Measurements from ENCODE around the genes ANKRD40CL, NME2 and TMEM100.

DNA sequence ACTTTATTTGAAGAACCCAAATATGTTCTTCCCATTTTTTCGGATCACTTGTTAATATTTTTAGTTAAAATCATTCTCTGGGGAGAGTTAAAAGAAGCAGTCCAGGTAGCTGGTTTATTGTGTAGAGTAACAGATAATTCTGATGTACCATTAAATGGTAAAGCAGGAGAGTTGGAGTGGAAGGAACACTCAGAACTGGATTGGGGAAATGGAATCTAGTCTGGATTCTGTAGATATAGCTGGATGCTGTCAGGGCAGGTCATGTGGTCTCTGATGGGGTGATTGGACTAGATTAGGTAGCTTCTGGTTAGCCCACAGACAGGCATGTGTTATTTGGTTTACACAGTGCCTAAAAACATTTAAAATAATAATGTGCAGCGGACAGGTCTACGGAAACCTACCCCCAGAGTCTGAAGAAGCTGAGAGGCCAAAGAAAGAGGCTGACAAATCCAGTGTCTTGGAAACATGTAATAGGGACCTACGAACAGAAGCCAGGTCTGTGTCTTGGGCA, 12.2 kb downstream of the LUC7L3 start:
- PRO-cap, 2 experiments, result no peak in any of the 2 experiments
- RAMPAGE, long total RNA, 4 experiments, result no peak in any of the 4 experiments

DNA sequence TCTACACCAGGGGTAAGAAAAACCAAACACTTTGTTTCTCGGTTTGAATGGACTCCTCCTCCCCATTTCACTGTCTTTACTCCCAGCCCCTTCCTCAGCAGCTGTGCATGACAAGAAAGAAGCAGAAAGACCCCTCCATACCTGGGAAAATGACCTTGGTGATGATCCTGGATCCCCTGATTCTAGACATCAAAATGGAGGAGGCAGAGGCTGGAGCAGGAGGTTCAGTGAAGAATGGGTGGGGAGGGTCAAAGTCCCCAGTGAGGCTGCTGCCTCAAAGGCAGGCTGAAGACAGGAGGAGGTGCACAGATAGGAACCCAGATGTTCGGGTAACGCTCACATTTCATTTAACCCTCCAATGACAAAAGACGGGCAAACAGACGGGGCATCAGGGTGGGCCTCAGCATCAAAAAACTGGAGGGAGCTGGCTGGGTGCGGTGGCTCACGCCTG, at the start of gene ANKRD40CL:
Gene ANKRD40CL, minus strand, starts transcription at position 197 of the 451 bp plus-strand sequence.
- PRO-cap, 2 experiments, result no peak in any of the 2 experiments
- RAMPAGE, long total RNA, 4 experiments, result no peak in any of the 4 experiments

DNA sequence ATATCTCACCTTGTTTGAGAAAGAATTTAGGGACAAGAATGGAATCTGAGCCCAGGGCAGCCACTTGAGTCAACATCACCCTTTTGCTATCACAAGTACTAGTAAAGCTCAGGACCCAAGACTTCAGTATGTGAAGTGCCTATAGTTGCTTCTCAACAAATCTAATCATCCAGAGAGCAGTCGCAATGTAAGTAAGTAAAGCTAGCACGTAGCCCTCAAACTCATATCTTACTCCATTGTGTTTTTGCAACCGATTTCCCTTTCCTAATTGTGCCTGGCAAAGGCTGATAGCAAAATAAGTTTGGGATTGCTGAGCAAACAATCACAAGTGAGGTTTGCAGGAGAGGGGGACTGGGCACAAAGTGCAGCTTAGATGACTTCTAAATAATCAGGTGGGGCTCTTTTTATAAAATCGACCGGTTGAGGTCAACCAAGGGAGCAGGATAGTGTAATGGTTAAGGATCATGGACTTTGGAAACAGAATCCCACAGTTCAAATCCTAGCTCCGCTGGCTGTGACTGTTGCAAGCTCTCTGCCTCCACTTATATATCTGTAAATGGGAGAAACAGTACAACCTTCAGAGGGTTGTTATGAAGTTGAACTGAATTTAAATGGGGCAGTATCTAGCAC, 13.0 kb downstream of the TOB1 start:
- PRO-cap, 2 experiments, result no peak in any of the 2 experiments
- RAMPAGE, long total RNA, 4 experiments, result no peak in any of the 4 experiments

DNA sequence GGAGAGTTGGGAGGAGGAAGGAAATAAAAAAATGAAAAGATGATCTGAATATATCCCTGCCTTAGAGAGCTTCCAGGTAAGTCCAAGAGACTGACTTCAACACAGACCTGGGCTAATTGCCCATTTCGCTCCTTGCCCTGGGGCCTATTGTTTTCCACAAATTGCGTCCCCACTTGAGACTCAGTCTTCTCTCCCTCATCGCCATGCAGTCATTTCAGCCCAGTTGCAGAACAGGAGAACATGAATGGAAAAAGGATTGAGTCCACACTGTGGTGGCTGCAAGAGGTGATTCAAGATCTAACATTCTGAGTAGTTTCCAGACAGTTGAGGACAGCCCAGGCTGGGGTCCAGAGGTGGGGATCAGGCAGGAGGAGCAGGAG, 21.6 kb upstream of the TOB1 start:
- PRO-cap, 2 experiments, result no peak in any of the 2 experiments
- RAMPAGE, long total RNA, 4 experiments, result no peak in any of the 4 experiments

DNA sequence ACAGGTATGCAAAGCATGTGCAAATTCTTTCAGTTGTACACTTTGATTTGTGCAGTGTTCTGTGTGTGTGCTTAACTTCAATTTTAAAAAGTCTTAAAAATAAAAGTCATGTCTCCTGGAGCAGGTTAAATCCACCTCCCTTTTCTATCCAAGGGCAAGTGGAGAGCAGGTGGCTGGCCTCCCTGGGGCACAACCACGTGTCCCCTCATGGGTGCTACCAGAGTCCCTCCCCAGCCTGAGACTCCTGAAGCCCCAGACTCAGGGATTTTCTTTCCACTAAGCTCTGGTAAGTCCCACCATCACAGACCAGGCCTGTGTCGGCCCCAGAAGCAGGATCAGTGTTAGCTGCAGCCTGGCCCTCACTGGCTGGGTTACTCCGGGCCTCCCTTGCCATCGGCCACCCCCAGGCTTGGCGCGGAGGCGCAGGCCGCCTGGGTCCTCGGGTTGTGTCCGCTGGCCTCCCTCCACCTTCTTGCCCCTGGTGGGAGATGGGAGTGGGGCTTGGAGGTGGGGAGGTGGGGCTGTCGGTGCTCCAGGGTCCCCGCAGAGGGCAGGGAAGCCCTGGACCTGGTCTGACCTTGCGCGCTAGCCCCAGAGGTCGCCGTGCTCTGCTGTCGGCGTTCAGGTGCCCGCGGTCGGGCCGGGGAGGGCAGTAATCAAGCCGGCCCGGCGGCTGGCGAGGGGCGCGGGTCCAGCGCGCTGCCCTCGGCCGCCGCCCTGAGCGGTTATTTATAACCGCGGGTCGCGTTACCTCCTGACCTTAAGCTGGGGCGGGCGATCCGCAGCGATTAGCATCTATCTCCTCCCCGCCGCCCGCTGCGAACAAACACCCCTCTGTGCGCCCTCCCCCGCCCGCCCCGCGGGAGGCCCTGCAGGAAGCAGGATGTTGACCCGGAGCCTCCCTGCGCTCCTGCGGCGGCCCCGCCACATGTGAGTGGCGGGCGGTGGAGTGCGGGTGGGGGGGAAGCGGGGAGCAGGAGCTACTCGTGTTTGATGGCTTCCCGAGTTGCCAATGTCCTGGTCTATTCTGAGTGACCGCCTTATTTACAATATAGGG, 78.1 kb upstream of the TOB1 start:
- PRO-cap, 2 experiments, result peak in 2 of 2 experiments; most common plus-strand start position 406 of the sequence (in 1); most common minus-strand start position 703 of the sequence (in 1)
- RAMPAGE, long total RNA, 4 experiments, result no peak in any of the 4 experiments

DNA sequence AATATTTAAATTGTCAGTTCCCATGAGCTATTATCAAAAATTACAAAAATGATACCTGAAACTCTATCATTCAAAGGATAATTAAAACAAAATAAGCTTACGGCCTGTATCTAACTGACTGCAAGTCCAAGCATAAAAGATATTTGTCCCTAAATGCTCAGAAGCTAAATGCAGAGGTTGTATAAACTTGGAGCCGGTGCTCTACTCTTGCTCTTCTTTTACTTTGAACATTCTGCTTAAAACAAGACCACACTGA, 74.7 kb downstream of the SPAG9 start:
- PRO-cap, 2 experiments, result no peak in any of the 2 experiments
- RAMPAGE, long total RNA, 4 experiments, result no peak in any of the 4 experiments

- PRO-cap, 2 experiments, result no peak in any of the 2 experiments
- RAMPAGE, long total RNA, 4 experiments, result start-site peak on the minus strand in 1 of 4 experiments, at chr17:51091721-51091869 at its widest, 9 reads per replicate
These were observed 28.9 kb downstream of the SPAG9 start for GRCh38 chr17:51091707-51092167.

DNA sequence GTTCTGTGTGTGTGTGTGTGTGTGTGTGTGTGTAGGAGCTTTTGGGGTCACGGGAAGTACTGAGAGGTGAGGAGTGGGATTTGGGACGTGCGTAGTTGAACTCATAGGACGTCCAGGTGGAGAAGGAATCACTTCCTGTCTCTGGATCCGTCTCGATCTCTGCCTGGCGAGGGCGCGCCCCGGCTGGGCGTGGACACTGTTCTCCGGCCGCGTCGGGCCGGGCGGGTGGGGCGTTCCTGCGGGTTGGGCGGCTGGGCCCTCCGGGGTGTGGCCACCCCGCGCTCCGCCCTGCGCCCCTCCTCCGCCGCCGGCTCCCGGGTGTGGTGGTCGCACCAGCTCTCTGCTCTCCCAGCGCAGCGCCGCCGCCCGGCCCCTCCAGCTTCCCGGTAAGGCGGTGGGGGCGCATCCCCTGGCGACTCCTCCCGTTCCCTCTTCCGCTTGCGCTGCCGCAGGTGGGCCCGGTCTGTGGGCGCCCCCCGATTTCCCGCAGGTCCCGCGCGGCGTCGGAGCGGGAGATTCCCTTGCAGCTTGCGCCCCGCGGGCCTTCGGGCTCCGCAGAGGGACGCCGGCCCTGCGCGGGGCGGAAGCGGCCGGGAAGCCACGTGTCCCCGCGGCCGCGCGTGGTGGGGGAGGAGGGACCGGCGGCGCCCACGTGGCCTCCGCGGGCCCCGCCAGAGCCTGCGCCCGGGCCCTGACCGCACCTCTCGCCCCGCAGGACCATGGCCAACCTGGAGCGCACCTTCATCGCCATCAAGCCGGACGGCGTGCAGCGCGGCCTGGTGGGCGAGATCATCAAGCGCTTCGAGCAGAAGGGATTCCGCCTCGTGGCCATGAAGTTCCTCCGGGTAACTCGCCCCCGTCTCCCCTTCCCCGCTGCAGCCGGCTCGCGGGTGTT, at the start of gene NME2:
Gene NME2, plus strand, starts transcription at position 300 of the 895 bp plus-strand sequence.
- PRO-cap, 2 experiments, result peak in 2 of 2 experiments; most common plus-strand start position 300 of the sequence (in 1); most common minus-strand start position 118 of the sequence (in 1)
- RAMPAGE, long total RNA, 4 experiments, result start-site peak on the plus strand in 4 of 4 experiments, centred at positions 315 to 676 of the sequence, 61 to 3,117 reads per replicate

DNA sequence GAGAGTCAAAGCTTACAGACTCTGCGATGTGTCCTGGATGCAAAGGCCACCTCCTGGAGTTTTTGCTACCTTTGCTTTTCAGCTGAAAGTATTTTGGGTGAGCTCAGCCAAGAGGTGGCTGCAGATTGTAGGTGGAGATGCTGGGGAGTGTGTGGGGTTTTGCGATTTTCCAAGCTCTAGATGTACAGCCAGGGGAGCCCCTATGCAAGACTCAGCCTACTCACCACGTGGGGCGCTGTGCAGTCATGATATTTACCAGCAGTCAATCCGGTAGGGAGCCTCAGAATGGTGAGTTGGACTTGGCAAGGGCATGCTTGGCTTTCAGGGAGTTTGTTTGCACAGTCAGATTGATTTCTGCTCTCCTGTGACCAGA, 175.2 kb downstream of the UTP18 start:
- PRO-cap, 2 experiments, result no peak in any of the 2 experiments
- RAMPAGE, long total RNA, 4 experiments, result no peak in any of the 4 experiments

DNA sequence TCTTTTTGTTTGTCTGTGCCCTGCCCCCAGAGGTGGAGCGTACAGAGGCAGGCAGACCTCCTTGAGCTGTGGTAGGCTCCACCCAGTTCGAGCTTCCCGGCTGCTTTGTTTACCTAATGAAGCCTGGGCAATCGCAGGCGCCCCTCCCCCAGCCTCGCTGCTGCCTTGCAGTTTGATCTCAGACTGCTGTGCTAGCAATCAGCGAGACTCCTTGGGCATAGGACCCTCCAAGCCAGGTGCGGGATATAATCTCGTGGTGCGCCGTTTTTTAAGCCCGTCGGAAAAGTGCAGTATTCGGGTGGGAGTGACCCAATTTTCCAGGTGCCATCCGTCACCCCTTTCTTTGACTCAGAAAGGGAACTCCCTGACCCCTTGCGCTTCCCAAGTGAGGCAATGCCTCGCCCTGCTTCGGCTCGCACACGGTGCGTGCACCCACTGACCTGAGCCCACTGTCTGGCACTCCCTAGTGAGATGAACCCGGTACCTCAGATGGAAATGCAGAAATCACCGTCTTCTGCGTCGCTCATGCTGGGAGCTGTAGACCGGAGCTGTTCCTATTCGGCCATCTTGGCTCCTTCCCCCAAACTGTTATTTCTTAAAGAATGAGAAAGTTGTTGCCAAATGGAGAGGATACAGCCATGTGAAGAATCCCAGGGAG, 250.9 kb upstream of the CA10 start:
- PRO-cap, 2 experiments, result no peak in any of the 2 experiments
- RAMPAGE, long total RNA, 4 experiments, result no peak in any of the 4 experiments

- PRO-cap, 2 experiments, result no peak in any of the 2 experiments
- RAMPAGE, long total RNA, 4 experiments, result no peak in any of the 4 experiments
These were observed 2.7 kb downstream of the TOM1L1 start for GRCh38 chr17:54903344-54903797.

GRCh38 chr17:54967468-54968108, 866 bp downstream of the COX11 start:
- PRO-cap, 2 experiments, result no peak in any of the 2 experiments
- RAMPAGE, long total RNA, 4 experiments, result no peak in any of the 4 experiments

GRCh38 chr17:55295254-55296089, 30.7 kb downstream of the HLF start:
- PRO-cap, 2 experiments, result no peak in any of the 2 experiments
- RAMPAGE, long total RNA, 4 experiments, result no peak in any of the 4 experiments

DNA sequence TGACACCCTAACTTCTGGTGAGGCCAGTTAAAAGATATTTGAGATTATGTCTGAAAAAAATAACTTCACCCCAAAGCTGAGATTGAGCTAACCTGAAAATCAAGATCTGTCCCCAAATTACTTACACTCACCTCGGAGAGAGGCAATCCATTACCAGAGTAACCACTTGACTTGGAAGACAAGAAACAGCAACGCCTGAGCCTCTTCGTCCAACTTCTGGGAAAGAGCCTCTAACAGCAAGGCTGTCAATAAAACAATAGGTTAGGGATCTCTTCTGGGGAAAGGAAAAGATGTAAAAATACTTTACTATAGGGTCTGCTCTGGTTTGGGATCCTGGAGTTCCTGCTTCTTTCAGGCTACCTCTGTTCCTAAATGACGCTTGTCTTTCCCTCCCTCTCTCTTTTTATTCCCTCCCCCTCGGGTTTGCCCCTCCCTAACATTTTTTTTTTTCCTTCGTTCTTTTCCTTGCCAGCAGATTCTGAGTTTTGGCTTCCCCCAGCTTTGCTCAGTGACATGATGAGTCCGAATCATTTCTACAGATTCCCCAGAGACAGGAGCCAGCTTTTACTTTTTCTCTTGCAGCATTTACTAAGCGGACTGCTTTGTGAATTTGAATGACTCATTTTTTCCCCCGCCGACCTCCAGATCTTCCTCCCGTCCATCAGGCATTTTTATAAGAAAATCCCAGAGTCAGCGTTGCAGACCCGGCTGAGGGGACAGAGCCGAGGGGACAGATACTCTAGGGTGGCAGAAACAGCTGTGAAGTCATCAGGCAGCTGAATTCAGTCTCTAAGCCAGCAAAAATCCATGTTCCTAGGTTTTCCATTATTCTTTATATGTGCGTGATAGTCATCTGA, at the start of gene TMEM100:
Gene TMEM100, minus strand, starts transcription at position 377 of the 857 bp plus-strand sequence.
- PRO-cap, 2 experiments, result peak in 2 of 2 experiments; most common plus-strand start position 474 of the sequence (in 1); most common minus-strand start position 377 of the sequence (in 2)
- RAMPAGE, long total RNA, 4 experiments, result start-site peak on the minus strand in 4 of 4 experiments, centred at positions 247 to 365 of the sequence, 22 to 1,060 reads per replicate

DNA sequence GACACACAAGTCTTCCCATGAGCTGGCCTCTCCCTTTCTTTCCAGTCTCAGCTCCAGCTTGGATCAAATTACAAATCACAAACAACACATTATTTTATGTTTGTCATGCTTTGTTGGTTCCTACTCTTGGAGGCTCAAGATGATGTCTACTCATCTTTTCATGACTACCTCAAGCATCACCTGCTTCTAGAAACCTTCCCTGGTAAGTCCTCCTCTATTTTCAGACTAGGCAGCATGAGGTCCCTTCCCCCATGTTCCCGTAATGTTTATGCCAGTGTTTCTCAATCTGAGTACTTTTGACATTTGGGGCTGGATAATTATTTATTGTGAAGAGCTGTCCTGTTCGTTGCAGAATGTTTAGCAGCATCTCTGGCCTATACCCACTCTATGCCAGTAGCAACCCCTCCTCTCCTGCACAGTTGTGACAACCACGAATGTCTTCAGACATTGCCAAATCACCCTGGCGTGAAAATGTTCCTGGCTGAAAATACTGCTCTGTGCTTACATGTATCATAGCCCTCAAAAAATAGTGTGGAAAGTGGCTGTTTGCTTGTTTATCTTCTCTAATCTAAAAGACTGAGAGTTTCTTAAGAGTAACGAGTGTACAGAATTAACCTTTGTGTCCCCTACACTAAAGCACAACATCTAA, 10.2 kb upstream of the TMEM100 start:
- PRO-cap, 2 experiments, result no peak in any of the 2 experiments
- RAMPAGE, long total RNA, 4 experiments, result no peak in any of the 4 experiments

DNA sequence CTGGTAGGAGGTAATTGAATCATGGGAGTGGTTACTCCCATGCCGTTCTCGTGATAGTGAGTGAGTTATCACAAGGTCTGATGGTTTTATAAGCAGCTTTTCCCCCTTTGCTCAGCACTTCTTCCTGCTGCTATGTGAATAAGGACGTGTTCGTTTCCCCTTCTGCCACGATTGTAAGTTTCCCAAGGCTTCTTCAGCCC, 131.2 kb downstream of the PCTP start:
- PRO-cap, 2 experiments, result no peak in any of the 2 experiments
- RAMPAGE, long total RNA, 4 experiments, result no peak in any of the 4 experiments

DNA sequence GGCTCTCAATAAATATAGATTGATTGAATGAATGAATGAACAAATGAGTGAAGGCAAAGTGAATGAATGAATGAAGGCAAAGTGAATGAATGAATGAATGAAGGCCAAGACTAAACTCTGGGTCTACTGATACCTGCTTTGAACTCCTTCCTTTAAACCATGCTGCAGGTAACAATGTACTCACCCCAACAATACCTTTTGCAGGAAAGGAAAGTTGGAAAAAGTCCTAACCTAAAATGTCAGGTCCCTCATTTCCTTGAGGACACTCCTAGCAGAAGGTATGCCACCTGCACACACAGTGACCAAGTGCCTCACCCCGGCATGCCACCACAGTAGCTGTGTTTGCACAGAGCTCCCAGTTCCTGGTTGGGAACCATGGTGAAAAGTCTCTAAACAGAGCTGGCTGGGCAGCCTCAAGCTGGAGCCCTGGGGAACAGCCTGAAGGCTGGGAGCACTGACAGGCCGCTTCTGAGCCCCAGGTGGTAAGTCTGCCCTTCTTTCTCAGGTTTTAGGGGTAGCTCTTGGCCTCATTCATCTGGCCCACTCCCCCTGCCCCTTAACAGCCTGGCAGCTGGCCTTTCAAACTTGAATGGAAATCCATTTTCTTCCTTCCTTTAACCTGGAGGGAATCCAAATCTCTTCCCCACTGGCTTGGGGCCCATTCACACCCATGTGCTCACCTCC, 42.6 kb upstream of the ANKFN1 start:
- PRO-cap, 2 experiments, result no peak in any of the 2 experiments
- RAMPAGE, long total RNA, 4 experiments, result start-site peak on the plus strand in 3 of 4 experiments, centred at positions 414 to 420 of the sequence, 34 to 380 reads per replicate

GRCh38 chr17:56596338-56597228, 3.1 kb downstream of the NOG start:
- PRO-cap, 2 experiments, result no peak in any of the 2 experiments
- RAMPAGE, long total RNA, 4 experiments, result no peak in any of the 4 experiments

DNA sequence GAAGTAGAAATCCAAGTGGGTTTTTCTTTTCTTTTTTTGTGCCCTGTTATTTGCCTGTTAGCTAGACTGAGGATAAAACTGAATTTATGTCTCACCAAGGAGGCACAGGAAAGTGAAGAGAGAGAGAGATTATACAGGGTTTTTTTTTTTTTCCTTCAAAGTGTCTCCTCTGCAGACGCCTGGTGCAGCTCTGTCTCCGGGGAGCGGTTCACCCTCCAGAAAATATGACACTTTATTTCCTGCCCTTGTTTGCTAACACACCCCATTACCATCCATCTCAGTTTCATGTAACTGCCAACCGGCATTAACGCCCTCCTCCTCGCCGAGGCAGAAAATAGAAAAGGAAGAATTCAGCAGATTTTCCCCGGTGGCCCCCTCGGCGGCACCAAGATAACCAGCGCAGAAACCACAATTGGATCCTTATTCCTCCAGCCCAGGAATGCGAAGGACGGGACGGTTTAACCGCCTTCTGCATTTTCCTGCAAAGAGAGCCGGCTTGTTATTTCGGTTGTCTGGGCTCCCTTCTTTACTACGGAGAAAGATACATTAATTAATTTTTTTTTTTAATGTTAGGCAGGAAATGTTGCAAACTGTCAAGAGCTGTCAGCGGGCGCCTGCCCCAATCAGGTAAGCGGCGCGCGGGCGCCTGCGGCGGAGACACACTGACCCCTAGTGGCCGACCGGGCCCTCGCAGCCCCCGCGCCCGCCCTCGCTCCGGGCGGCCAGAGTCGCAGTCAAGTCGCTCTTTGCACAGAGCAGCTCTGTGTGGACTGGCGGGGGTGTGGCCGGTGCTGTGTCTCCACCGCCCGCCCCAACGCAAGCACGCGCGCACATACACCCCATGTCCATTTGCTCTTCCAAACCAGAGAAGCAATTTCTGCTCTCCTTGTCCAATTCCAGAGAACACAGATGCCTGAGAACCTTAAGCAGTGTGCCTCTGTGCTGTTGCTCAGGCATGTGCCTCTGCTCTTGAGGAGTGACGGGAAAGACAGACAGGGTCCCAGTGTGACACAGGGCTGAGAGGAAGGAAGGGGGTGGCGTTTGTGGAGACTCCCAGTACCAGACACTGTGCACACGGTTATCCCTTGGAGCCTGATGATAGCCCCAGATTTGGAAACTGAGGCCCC, 53.6 kb downstream of the C17orf67 start:
- PRO-cap, 2 experiments, result no peak in any of the 2 experiments
- RAMPAGE, long total RNA, 4 experiments, result no peak in any of the 4 experiments

GRCh38 chr17:56979174-56979551, 1.2 kb downstream of the SCPEP1 start:
- PRO-cap, 2 experiments, result no peak in any of the 2 experiments
- RAMPAGE, long total RNA, 4 experiments, result no peak in any of the 4 experiments

Measured in upper lobe of left lung (tissue), 5 donors.